OCI-LY7 (cell line): ENCODE measurements around a stretch of chr22.

GRCh38 chr22:46651842-46652725, 31.9 kb downstream of the GRAMD4 start:
- PRO-cap = no peak
- RAMPAGE, long total RNA = no peak

GRCh38 chr22:46731240-46732162, 6.6 kb downstream of the CERK start:
- PRO-cap = no peak
- RAMPAGE, long total RNA = no peak

GRCh38 chr22:46738805-46739714, 1.0 kb upstream of the CERK start:
- PRO-cap = no peak
- RAMPAGE, long total RNA = no peak

DNA sequence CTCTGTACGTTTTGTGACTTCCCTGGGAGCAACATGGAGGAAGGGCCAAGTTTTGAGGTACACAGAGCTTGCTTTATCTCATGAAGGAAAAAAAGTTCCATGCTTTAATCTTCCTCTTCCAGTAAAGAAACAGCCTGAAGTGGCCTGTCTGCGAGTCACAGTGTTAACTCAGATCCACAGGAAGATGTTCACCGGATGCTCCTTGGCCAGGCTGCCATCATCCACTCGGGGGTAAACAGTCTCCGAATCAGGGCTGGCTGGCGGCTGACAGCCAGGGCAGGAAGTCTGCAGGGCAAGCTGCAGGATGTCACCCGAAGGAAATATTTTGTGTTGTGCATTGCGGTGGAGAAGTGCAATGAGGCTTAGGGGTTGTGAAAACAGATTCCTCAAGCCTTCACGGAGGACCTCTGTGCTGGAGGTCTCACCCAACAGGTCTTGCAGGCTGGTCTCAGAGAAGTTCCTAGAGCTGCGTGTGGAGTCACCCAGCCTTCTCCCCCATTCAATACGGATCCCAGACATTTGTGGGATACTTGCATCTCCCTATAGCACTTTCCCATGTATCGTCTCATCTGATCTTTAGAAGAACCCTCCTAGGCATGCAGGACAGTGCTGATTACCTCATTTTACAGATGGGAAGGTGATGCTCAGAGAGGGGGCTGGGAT, 11.3 kb upstream of the CERK start:
- PRO-cap = no peak
- RAMPAGE, long total RNA = no peak

DNA sequence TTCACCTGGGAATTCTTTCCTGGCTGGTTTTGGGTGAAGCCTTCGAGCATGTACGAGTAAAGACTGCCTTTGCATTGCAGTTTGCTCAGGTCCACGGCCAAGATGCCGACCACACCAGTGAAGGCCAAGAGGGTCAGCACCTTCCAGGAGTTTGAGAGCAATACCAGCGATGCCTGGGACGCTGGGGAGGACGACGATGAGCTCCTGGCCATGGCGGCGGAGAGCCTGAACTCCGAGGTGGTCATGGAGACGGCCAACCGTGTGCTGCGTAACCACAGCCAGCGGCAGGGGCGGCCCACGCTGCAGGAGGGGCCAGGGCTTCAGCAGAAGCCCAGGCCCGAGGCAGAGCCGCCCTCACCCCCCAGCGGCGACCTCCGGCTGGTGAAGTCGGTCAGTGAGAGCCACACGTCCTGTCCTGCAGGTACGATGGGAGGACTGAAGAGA, 31.0 kb downstream of the TBC1D22A start:
- PRO-cap = no peak
- RAMPAGE, long total RNA = no peak

DNA sequence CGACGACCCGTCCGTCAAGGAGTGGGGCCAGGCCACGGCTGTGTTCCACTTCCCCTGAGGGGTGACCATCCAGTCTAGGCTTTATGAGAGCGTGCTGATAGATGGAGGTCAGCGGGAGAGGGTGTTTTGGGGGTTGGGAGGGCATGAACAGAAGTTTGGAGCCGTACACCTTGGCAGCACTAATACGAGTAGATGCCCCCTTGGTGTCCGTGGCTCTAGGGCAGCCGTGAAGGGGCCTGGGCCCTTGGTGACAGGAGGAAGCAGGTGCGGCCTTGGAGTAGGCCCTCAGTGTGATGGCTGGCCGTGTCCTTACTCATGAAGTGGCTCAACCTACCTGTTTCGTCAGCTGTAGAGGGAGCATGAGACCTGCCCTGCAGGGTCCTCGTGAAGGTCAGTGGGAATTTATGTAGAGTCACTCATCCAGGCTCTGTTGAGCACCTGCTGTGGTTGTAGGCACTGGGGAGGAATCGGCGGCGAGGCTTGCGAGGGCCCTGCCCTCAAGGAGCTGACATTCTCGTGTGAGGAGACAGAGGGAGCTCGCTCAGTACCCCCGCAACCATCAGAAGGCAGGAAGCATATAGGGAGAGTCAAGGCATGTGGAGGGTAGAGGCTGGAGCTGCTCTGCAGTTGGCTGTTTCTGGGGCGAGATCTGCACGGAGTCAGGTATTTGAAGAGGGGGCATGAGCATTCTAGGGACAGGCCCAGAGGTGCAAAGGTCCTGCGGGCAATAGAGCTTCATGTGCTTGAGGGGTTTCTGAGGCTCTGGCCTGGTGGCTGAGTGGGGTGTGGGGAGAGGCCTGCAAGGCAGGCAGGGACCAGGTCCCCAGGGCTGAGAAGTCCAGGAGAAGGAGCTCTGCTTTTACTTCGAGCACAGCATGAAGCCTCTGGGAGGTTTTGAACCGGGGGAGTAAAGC, 39.6 kb downstream of the TBC1D22A start:
- PRO-cap = no peak
- RAMPAGE, long total RNA = no peak

- PRO-cap = no peak
- RAMPAGE, long total RNA = no peak
These were observed 172.4 kb downstream of the TBC1D22A start for GRCh38 chr22:46934798-46935340.

GRCh38 chr22:47090397-47091686, 328.4 kb downstream of the TBC1D22A start:
- PRO-cap = no peak
- RAMPAGE, long total RNA = no peak

DNA sequence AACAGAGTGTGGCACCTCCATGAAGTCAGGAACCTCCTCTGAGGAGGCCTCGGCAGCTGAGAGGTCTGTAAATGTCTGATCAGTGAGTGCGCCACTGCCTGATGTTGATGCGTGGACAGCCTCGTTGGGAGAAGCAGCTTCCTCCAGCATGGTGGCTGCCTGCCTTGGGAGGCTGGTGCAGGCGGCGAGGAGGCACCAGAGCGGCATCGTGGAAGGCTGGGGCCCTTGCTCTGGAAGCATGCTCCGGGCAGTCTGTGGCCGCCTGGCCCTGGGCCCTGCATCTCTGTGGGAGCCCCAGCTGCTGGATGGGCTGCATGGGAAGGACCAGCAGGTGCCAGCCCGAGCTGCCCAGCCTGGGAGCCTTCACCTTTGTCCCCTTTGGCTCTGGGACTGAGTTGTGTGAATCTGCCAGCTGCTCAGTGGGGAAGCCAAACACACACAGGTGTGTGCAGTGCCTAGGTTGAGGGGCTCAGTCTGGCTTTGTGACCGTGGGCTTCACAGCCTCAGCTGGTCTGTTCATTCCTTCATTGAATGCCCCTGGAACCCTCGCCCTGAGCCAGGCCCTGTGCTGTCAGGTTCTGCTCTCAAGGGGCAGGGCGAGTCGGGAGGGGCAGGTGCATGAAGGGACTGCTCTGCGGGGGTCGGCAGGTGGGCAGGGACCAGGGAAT, 354.0 kb downstream of the TBC1D22A start:
- PRO-cap = no peak
- RAMPAGE, long total RNA = no peak

DNA sequence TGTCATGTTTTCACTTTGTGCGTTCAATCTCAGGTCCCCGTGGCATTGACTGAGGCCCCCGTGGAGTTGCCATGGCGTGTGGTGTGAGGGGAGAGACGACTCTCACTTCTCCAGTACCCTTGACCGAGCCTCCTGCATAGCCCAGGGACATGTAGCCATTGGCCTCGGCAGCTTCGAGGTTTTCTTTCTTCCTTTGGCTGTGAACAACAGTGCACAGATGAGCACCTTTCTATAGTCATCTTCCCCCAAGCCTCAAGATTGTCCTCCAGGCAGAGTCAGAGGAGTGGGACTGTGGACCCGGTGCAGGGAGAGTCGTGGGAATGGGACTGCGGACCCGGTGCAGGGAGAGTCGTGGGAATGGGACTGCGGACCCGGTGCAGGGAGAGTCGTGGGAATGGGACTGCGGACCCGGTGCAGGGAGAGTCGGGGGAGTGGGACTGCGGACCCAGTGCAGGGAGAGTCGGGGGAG, 399.9 kb downstream of the TBC1D22A start:
- PRO-cap = no peak
- RAMPAGE, long total RNA = no peak

- PRO-cap = no peak
- RAMPAGE, long total RNA = no peak
These were observed 571.2 kb downstream of the TBC1D22A start for GRCh38 chr22:47333656-47334130.

DNA sequence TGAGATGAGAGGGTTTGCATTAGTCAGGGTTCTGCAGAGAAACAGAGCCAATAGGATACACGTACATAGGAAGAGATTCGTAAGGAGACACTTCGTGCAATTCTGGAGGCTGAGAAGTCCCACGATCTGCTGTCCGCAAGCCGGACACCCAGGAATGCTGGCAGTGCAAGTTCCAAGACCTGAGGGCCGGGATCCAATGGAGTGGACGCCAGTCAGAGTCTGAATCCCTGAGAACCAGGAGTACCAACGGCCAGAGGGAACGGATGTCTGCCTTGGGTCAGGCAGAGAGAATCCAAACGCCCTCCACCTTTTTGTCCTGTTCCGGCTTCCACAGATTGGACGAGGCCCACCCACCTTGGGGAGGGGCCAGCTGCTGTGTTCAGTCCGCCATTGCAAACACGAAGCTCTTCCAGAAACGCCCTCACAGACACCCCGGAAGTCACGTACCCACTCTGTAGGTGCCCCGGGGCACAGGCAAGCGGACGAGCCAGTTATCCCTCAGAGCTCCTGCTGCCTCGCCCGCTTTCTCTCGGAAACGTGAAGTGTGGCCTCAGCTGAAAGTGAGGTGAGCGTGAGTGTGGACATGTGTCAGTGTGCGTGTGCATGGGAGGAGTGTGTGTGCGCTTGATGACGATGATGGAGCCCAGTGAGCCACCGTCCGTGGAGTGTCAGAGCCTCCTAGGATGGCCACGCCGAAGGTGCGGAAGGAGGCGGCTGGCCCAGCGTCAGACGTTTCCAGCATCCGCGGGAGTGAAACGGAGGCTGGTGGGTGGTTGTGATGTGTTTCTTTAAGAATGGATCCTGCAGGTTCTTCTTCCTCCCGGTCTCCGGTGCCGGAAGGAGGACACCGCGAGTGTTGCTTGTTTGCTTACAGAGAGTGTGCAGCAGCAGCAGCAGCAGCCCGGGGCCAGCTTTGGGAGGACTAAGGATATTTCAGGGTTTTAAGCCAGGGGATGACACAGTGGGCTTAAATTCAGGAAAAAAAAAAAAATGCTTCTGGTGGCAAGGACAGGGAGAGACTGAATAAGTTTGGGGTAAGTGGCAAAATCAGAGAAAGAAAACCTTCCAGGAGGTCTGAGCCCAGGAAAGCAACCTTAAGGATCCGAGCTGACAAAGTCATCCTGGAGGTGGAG, 857.7 kb upstream of the TAFA5 start:
- PRO-cap = no peak
- RAMPAGE, long total RNA = no peak

GRCh38 chr22:47710341-47710606, 779.1 kb upstream of the TAFA5 start:
- PRO-cap = no peak
- RAMPAGE, long total RNA = no peak

DNA sequence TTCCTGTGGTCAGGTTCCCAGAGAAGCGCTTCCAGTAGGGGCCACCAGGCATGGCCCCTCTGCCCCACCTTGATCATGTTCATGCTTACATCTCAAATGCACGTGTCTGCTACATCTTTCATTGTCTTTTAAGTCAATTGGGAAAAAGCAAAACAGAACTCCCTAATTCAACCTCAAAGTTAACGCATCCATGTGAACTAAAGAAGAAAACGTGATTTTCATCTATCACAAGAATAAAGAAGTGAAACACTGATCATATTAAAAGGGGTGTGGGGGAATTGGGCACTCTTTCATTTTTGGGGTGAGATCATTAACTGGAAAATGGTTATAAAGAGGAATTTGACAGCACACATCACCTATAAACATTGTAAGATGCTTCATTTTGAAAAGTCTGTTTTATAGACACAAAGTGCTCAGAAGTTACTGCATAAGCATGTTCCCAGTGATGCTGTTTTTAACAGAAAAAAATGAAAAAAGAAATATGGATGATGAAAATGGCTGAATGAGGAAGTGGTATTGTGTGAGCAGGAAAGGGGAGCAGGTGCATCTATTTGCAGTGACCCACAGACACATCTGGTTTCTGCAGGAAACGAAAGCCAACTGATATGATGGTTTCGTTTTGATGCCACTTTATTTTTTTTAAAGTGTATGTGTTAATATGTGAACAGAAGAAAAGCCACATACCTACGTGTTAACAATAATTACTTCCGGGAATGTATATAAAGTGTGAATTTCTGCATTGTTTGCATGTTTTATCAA, 391.3 kb upstream of the TAFA5 start:
- PRO-cap = no peak
- RAMPAGE, long total RNA = no peak

DNA sequence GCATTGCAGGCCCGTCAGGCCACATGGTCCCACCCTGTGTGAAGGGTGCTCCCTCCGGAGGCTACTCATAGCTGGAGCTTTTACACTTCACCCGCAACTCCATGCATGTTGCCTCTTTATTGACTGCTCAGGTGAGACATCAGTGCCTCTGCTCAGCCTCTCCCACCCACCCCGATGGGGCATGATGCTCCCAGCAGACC, 225.9 kb upstream of the TAFA5 start:
- PRO-cap = no peak
- RAMPAGE, long total RNA = no peak

DNA sequence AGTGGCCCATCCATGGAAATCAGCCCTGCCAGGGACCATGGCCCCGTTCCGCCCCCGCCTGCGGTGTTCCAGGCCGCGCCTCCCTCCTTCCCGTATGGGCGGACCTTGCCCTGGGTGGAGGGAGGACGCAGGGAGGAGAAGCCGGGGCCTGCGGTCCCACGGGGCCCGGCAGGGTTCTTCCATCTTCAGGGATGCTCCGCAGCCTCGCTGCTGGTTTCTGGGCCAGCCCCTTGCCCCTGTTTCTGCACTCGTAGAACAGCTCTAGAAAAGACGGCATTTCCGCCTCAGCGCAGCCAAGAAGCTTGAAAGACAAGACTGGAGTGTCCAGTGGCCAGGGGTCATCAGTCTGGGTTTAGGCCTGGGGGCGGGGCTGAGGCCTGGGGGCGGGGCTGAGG, 7.8 kb downstream of the TAFA5 start:
- PRO-cap = no peak
- RAMPAGE, long total RNA = no peak

DNA sequence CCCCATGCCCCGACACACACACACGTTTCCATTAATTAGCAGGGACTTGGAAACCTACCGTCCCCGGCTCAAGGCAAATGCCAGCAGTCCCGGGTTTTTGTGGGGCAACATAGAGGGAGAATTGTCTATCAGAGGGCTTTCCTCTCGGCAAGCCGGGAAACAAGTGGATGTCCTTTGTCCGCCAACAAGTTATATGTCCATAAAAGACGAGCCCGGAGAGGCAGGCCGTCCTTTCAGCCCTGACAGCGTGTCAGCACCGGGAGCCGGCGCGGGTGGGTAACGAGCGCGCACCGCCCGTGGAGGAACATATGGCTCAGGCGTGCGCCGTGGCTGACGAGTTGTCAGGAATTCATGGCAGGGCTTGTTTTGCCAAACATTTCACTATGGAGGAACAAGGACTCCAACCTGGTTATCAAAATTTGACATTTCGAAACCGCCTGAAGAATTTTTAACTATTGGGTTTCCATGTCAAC, 46.9 kb downstream of the TAFA5 start:
- PRO-cap = no peak
- RAMPAGE, long total RNA = no peak

DNA sequence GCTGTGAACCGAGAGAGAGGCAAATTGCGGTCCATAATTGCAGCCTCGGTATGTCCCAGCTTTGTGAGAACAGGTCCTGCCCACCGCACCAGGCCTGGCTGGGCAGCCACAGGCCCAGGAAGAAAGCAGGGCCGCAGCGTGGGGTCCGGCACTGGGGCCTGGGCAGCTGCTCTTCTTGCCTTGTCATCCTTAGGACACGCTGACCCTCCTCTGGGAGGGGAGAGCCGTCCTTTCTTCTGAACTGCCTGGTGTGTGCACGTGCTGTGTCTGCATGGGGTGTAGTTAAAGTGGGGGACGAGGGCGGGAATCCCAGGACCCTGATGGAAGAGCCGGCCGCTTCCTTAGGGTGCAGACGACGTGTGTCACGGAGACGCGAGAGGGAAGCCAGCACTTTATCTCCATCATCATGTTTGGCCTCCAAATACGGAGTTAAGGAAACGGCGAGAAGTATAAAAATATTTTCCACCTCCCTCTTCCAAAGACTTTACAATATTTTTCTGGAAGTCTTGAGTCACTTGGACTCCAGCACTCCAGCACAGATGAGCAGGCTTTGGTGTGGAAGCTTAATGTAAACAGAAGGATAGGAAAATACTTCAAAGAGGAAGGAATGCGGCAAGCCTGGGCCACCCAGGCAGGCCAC, 89.9 kb downstream of the TAFA5 start:
- PRO-cap = no peak
- RAMPAGE, long total RNA = no peak

DNA sequence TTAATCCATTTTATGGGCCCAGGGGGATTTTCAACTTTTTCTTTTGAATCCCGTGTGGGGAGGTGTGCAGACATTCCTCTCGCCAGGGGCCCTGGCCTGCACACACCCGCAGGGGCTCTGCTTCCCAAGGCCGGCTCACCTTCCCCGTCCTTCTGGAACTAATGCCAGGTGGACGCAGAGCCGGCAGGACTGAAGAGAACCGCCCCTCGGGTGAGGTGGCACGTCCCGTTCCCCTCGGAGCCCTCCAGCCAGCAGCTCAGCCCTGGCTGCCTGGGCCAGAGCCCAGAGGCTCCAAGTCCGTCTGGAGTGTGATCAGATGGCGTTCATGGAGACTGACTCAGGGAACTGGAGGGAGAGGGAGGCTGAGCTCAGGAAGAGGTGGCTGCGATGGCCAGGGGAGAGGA, 229.7 kb downstream of the TAFA5 start:
- PRO-cap = no peak
- RAMPAGE, long total RNA = no peak

GRCh38 chr22:48882822-48883216, 393.5 kb downstream of the TAFA5 start:
- PRO-cap = no peak
- RAMPAGE, long total RNA = no peak